Subcutaneous adipose tissue (tissue), 3 donors: ENCODE measurements around the genes RGS7, FH and CEP170.

GRCh38 chr1:237044676-237044979 is 2.6 kb downstream of the RYR2 start:
- PRO-cap = no peak
- RAMPAGE, long total RNA, 3 experiments = no peak in any of the 3 experiments

DNA sequence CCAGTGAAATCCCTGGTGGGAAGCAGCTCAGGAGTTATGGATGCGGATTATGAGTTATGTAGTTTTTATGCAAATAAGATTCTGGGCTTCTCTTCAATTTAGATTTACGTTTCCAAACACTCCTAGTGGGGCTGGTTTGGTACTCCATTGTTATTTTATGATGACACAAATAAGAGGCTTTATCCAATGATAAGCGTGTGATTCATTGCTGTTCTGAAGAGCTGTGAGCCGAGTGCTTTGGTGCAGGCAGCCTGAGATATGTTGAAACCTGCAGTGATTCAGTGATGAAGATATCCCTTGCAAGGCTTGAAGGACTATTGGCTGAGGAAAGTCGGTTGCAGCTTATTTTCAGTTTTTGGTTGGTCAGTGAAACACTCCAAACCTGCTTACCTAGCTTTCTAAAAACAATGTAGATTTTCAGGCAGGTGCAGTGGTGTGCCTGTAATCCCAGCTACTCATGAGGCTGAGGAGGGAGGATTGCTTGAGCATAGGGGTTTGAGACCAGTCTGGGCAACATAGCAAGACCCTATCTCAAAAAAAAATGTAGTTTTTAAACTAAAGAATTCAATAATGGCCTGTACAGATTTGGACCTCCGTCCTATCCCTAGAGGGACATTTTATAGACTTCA is 112.2 kb downstream of the RYR2 start:
- PRO-cap = no peak
- RAMPAGE, long total RNA, 3 experiments = no peak in any of the 3 experiments

DNA sequence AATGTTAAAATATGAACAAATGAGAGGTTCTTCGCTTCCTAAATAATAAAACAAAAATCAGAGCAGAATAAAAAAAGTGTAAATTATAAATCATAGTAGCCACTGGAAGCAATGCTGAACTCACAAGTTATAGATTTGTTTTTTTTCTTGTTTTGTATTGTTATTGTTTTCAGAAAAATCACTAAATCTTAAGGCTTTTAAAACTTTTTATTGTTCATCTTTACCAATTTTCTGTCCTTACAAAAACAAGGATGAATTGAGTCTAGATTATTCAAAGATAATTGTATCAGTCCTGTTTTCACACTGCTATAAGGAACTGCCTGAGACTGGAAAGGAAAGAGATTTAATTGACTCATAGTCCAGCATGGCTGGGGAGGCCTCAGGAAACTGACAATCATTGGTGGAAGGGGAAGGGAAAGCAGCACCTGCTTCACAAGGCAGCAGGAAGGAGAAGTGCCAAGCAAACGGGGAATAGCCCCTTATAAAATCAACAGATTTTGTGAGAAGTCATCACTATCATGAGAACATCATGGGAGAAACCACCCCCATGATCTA is 455.5 kb upstream of the ZP4 start:
- PRO-cap = no peak
- RAMPAGE, long total RNA, 3 experiments = no peak in any of the 3 experiments

GRCh38 chr1:240285108-240285450 is 193.4 kb downstream of the FMN2 start:
- PRO-cap = no peak
- RAMPAGE, long total RNA, 3 experiments = start-site peak on the plus strand in 2 of 3 experiments, at chr1:240285235-240285296 at its widest, 10 to 21 reads per replicate

DNA sequence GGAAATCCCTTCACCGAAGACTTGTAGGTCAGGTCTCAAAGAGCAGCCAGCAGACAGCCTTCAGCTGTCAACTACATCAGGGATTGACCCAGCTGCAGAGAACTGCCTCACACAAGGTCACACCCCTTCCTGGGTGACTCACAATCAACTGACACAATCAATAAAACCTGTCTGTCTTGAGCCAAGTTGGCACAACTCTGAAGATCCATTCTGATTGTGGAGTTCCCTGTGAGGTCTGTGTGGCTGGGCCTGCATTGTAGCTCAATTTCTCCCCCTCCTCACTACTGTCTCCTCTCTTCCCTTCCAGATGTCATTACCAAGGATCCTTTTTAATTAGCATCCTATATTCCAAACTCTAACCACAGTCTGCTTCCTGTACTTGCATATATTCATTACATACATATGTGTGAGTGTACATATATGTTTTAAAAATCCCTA is 200.4 kb downstream of the RGS7 start:
- PRO-cap = no peak
- RAMPAGE, long total RNA, 3 experiments = no peak in any of the 3 experiments

GRCh38 chr1:241356607-241357613 is at the start of gene RGS7:
TSS of gene RGS7 (minus strand) at chr1:241357205.
- PRO-cap = no peak
- RAMPAGE, long total RNA, 3 experiments = no peak in any of the 3 experiments

DNA sequence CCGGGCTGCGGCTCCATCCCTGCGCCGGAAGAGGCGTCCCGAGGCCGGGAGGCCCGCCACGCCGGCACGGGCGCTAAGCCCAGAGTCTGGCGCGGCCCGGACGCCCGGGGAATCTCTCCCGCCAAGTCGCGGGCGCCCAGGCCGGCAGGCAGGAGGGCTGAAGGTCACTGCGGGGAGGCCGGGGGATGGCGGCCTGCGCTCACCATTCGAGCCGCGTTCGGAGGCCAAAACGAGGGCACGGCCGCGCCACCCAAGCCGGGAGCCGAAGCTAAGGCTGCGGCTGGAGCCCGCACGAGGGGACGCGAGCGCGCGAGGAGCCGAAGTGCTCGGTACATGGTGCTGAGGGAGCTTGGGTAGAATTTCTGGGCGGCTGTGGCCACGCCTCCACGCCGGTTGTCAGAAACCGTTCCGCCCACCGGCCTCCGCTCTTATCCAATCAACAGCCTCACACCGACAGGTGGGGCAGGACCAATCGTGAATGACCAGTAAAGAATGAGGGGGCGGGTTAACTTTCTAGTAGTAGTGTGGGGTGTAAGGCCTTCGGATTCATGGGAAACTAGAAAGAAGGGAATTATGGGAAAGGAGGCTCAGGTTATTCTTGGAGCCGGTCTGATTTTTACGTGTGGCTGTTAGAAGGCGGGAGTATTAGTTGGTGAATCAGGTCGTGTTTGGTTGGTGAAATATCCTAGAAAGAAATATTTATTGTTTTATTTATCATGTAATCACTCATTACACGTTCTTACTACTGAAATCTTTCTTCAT is at the start of gene FH:
Gene FH, minus strand, starts transcription at position 368 of the 762 bp plus-strand sequence.
- PRO-cap = bidirectional peak, plus-strand start at position 559 of the sequence, minus-strand start at position 324 of the sequence
- RAMPAGE, long total RNA, 3 experiments = start-site peak on the minus strand in 3 of 3 experiments, centred at positions 337 to 348 of the sequence, 102 to 434 reads per replicate

DNA sequence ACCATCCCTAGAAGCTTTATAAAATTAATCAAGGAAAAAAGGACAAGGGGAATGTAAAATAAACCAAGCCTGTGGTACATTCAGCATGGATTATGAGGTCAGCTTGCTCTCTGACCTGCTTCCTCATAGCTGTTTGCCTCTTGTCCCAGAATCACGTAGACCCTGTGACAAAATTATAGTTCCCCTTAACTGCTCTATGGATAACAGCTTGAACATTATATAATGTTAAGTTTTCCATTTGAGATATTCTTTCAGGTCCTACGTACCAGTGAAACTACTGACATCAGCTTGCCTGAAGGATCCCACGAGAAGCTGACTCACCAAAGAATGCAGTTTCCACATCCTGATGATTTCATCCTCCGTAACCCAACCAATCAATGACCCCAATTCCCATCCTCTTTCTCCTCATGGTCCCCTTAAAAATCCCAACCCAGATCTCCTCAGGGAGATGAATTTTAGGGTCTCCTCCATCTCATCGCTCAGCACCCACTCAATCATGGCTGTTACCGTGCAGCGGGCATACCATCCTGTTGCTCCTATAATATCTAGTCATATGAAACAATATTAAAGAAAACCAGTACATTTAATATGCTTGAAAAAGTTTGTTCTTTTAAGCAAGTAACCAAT is 27.6 kb downstream of the CHML start:
- PRO-cap = no peak
- RAMPAGE, long total RNA, 3 experiments = no peak in any of the 3 experiments

GRCh38 chr1:241640503-241640795 is 280 bp upstream of the CHML start:
- PRO-cap = bidirectional peak, plus-strand start at chr1:241640575, minus-strand start at chr1:241640355
- RAMPAGE, long total RNA, 3 experiments = no peak in any of the 3 experiments

GRCh38 chr1:242784019-242784664 is 259.6 kb upstream of the PLD5 start:
- PRO-cap = no peak
- RAMPAGE, long total RNA, 3 experiments = no peak in any of the 3 experiments

DNA sequence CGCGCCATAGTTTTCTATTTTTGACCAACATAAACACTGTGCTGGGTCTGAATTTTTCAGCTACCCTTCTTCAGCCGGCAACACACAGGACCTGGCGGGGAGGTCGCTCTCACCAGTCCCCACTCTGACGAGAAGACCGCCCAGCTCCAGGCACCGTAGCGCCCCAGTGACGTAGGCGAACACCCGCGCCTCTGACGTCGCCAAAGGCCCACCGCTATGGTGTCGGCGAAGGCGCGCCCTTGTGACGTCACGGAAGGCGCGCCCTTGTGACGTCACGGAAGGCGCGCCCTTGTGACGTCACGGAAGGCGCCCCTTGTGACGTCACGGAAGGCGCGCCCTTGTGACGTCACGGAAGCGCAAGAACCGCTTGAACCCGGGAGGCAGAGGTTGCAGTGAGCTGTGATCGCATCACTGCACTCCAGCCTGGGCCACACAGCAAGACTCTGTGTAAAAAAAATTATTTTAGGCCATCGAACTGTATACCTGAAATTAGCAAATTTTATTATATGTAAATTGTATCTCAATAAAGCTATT is 153.5 kb downstream of the CEP170 start:
- PRO-cap = unidirectional peak, minus-strand start at position 168 of the sequence
- RAMPAGE, long total RNA, 3 experiments = no peak in any of the 3 experiments

DNA sequence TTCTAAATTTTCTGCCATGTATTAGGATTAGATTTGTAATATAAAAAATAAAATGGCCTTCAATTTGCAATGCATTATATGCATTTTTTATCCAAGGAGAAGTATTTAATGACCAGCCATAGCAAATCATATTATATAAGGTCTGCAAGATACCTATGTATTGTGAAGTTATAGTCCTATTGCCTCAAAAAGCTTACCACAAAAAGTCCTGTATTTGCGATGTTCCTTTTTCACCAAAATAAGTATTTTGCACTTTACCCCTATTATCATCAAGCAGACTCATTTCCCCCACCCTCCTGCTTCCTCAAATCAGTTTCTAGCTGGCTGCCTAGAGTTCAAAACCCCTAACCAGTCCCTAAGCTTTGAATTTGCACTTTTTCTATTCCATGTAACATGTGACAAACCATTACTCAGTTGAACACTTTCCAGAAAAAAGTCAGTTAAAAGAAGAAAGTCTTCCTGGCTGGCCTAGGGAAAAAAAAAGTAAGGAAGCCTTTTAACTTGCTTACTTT is 8.3 kb downstream of the CEP170 start:
- PRO-cap = no peak
- RAMPAGE, long total RNA, 3 experiments = no peak in any of the 3 experiments

GRCh38 chr1:243254872-243255624 is at the start of gene CEP170:
TSS of gene CEP170 (minus strand) at chr1:243255281.
- PRO-cap = bidirectional peak, plus-strand start at chr1:243254976, minus-strand start at chr1:243254662; bidirectional peak, plus-strand start at chr1:243255130, minus-strand start at chr1:243255203; bidirectional peak, plus-strand start at chr1:243255358, minus-strand start at chr1:243255330; bidirectional peak, plus-strand start at chr1:243255542, minus-strand start at chr1:243255444
- RAMPAGE, long total RNA, 3 experiments = start-site peak on the minus strand in 1 of 3 experiments, at chr1:243255062-243255344 at its widest, 24 to 167 reads per replicate

DNA sequence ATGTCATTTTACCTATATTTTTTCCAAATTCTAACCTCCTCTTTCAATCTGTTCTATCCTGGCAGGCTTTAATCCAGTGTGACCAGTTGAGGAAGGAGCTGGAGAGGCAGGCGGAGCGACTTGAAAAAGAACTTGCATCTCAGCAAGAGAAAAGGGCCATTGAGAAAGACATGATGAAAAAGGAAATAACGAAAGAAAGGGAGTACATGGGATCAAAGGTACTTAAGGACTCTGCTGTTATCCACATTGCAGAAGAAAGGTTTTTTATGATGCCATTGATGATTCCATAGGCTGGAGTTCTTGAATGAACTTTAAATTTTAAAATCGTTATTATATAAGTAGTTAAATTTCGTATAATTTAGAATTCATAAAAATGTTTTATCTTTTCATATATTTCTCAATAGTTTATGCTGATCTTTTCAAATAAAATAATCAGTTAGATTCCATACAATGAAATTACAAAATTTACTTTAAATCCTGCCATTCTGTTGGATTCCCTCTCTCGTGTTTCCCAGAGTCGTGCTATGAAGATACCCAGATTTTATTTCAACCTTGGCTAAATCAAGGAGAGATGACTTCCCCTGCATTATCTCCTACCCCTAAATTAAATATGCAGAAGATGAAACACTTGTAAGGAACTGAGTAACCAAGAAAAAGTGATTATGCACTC is 74.8 kb downstream of the SDCCAG8 start:
- PRO-cap = no peak
- RAMPAGE, long total RNA, 3 experiments = no peak in any of the 3 experiments

DNA sequence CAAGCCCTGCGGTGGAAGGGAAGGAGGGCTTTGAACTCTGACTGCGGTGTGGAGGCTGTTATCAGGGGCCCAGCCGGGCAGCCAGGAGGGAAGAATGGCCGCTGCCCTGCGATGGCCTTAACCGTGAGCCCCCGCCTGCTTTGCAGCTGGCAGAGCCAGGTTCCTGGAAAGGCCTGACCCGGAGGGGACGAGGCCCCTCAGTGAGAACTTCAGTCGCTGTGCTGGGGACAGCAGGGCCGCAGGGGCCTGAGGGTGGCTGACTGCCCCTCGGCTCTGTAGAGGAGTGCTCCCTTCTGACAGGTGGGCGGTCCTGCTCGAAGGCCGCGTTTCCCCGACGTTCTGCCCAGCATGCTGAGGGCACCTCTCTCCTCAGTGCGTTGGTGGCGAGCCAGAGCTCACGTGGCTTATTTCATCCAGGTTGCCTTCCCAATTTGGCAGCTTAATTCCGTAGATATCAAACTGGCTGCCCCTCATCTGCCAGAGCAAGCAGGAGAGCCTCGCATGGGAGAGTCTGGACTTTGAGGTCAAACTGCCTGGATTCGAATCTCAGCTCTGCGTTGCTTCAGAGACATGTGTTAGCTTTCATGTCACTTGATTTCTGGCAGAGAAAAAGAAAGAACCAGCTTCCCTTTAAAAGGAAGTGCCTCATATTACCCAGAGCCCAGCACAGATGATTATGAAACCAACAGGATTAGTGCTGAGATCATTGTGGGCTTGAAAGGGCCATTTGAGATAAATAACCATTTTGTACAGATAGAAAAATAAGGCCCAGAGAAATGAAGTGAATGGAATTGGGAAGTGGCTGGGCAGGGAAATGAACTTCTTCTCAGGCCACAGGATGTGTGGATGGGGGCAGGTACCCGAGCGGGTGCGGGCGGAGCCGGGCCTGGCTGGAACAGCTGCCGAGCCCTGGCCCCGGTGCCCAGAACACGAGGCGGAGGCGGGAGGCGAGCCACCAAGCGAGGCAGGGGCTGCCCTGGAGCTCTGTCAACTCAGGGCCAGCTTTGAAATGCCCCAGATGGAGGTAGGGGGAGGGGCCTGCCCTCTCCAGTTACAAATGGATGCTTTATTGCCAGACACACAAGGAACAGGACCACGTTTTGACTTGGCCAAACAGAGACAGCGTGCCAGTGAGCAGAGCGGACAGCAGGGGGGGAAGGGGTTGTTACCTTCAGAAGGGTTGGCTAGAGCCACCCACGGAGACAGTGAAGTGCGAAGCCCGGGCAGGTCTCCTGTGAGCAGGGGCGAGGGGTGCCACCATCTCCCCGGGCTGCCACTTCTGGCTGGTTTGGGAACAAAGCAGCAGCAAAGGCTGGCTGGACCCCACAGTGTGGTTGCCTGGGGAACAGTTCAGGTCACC is 240.0 kb downstream of the SDCCAG8 start:
- PRO-cap = no peak
- RAMPAGE, long total RNA, 3 experiments = start-site peak on the plus strand in 1 of 3 experiments, centred at position 572 of the sequence, 6 reads per replicate

DNA sequence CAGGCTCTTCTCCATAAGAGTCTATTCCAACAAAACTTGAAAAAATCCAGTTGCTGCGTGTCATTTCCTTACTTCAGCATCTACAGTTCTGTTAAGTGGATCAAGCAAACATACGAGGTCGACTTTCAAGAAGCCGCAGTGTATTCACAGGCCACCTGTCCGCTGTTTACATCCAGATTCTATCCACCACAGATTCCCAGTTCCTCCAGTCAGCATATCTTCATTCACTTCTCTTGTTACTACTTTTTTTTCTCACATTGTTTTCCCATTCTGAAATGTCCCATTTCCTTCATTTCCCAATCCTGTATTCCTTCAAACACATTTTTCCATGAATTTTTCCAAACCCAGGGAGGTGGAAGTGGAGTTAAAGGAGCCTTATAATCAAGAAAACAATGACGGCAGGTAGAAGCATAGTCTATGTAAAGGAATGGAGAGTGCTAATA is 281.8 kb downstream of the SDCCAG8 start:
- PRO-cap = no peak
- RAMPAGE, long total RNA, 3 experiments = no peak in any of the 3 experiments

DNA sequence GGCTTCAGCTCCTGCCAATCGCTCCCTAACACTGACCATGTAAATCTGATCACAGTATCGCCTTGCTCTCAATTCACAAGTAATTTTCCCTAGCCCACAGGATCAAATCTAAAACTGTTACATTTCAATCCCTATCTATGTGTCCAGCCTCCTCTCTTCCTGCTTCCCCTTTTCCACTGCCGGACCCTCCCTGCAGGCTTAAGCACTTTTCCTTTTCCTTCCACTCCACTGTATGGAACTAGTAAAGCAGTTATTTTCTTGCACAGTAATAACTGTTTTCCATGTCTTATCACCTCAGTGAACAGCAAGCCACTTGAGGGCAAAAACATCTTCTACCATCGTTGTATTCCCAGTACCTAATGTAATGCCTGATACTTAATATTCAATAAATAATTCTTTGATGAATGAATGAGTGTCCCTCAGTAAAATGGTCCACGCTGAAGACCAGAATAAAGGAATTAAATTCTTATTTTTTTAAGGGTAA is 290.1 kb downstream of the AKT3 start:
- PRO-cap = no peak
- RAMPAGE, long total RNA, 3 experiments = no peak in any of the 3 experiments

DNA sequence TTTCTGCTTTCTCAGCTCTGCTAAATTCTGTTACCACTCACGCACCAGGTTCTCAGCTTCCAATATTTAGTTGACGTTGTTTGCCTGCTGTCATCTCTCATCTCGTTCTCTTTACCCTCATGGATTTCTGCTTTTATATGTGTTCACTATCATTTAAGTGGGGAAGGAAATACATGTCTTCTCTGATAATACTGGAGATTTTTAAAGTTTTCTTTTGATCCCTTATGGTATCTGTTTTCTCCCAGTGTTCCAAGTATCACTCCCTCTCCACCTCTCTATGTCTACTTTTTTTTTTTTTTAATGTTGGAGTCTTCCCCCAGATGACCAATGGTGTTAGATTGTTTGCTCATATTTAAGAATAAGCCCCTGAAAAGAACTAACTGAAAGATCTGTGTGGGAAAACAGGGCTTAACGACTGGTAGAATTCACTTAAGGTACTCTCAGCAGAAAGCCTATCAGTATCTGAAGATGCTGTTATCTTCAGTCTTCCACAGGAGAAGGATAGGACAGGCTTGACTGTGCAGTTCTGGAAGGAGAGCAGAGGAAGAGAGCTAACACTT is 55.1 kb downstream of the AKT3 start:
- PRO-cap = no peak
- RAMPAGE, long total RNA, 3 experiments = no peak in any of the 3 experiments

- PRO-cap = no peak
- RAMPAGE, long total RNA, 3 experiments = no peak in any of the 3 experiments
Measured at GRCh38 chr1:244075231-244076043, 24.4 kb downstream of the ZBTB18 start.

DNA sequence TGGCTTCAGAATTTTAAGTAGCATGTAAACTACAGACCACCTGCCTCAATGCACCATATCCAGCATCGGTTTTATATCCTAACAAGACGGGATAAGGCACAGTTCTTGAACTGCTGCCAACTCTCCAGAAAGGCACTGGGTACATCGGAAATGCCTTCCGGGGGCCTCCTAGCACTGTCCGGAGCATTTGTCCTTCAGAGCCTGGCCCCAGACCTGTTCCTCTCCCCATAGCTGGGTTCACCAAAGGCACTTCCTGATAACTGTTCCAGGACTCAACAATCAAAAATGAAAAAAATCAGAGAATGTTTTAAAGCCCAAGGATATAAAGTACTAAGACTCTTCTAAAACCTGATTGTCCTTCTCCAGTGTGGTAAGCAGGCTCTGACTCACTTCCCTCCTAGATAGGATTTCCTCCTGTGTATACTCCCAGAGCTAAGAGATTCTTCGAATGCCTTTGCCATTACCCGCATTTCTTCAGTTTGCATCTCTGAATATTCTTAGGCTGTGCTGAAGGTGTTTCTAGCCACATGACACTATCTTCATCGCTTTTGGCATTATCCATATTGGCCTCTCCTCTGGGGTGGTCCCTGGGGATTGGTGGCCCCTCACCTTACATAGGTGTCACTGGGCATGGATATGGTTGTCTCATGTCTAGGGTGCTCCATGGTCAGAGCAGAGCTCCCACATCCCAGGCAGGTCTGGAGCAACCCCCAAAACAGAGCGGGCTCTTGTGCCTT is 112.9 kb downstream of the ZBTB18 start:
- PRO-cap = unidirectional peak, minus-strand start at position 242 of the sequence
- RAMPAGE, long total RNA, 3 experiments = no peak in any of the 3 experiments